Pulmonary lymph node (tissue), 1 donor: ENCODE measurements around the genes FFAR2 and U2AF1L4.

GRCh38 chr19:35037946-35038575 is 3.5 kb upstream of the HPN start:
- PRO-cap, result unidirectional peak, plus-strand start at chr19:35038173

DNA sequence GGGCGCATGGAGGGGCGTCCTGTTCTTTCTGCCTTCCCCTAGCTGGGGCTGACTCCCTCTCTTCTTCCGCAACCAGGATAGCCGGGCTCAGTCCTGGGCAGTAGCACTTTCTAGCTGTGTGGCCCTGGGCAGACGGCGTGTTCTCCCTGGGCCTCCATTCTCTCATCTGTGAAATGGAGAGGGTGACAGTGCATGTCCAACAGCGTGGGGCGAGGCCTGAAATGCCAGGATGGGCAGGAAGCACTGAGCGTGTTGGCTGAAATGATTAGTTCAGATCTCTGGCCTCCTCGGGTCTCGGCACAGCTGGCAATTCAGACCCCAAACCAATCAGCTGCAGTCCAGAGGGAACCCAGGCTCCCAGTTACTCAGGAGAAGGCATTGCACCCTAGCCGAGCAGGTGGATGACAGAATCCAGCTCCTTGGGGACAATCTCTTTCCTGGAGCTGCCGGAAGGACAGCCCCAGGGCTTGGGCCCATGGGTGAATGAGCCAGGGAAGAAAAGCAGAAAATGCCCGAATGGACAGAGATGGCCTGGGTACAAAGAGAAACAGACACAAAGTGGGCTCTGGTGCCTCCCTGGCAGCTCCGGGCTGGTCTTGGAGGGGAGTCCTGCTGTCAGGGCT is 1.9 kb downstream of the HPN start:
- PRO-cap, result no peak

DNA sequence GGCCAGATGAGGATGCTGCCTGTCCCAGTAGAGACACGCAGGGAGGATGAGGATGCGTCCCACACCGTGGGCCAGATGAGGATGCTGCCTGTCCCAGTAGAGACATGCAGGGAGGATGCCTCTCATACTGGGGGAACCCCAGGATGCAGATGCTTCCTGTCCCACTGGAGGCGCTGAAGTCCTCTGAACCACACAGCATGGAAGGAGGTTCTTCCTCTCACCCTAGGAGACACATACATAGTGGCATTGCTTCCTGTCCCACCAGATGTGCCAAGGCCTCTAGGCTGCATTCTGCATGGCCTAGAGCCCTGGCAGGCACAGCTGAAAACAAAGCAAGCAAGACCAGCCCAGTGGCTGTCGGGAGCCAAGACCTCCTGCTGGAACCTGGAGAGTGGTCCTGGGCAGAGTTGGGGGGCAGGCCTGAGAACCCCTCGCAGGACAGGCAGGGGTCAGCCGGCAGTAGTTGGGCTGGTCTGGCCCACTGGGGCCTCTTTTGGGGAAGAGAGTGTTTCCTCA is 4.2 kb downstream of the HPN start:
- PRO-cap, result no peak

GRCh38 chr19:35047456-35047999 is 6.0 kb downstream of the HPN start:
- PRO-cap, result no peak

DNA sequence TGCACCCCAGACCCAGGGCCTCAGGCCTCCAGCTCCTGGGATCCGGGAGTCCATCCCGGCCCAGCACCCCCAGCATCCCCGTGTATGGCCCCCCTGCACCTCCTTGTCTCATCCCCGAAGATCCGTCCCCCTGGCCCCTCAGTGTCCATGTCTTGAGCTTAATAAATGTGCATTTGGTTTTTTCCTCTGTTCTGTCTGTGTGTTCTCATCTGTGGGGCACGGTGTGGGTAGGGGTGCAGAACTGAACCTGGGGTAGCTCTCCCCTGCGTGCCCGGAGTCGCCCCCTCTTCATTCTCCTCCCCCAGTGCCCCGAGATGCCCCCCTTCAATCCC is 455 bp upstream of the FXYD5 start:
- PRO-cap, result no peak

DNA sequence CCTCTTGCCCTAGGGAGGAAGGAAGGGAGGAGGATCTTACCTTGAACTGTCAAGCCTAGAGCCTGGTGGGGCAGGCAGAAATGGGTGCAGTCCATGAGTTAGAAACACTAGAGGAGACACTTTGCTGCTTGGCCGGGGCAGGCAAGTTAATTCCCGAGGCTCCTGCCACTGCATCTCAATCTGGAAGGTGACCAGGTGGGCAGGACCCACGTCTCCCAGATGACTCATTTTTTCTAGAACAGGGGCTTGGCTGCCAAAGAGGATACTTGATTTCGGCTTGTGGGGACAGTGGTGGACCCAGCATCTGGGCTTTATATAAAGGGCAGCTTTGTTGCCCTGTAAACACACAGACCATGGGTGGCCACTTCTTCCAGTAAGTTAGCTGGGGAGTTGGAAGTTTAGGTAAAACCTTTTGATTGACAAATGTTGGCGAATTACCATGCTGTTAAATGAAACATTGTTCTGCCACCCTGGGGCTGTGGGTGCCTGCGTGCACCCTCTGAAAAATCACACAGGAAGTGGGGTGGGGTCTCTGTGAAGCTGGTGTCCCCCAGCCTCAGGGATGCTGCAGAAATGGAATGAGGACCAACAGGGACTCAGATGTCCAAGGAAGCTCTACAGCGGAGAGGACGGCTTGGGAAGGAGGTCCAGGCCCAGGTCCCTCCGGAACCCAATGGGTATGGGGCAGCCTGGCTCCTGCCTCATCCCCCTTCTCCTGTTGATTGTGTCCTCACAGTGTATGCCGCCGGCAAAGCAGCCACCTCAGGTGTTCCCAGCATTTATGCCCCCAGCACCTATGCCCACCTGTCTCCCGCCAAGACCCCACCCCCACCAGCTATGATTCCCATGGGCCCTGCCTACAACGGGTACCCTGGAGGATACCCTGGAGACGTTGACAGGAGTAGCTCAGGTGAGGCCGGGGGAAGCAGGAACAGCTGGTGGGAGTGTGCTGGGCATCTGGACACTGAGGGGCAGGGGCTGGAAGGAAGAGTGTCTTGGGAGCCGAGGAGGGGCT is 2.8 kb upstream of the USF2 start:
- PRO-cap, result no peak

GRCh38 chr19:35270962-35271373 is 2.2 kb downstream of the USF2 start:
- PRO-cap, result no peak

- PRO-cap, result no peak
These were observed 9.0 kb downstream of the CD22 start for GRCh38 chr19:35337641-35338744.

DNA sequence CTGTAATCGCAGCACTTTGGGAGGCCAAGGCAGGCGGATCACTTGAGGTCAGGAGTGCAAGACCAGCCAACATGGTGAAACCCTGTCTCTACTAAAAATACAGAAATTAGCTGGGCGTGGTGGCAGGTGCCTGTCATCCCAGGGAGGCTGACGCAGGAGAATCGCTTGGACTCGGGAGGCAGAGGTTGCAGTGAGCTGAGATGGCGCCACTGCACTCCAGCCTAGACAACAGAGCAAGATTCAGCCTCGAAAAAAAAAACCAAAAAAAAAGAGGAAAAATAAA is 453 bp upstream of the FFAR2 start:
- PRO-cap, result no peak

- PRO-cap, result no peak
These were observed at the start of gene FFAR2 for GRCh38 chr19:35447989-35449008. FFAR2 (plus strand) TSS chr19:35448257.

DNA sequence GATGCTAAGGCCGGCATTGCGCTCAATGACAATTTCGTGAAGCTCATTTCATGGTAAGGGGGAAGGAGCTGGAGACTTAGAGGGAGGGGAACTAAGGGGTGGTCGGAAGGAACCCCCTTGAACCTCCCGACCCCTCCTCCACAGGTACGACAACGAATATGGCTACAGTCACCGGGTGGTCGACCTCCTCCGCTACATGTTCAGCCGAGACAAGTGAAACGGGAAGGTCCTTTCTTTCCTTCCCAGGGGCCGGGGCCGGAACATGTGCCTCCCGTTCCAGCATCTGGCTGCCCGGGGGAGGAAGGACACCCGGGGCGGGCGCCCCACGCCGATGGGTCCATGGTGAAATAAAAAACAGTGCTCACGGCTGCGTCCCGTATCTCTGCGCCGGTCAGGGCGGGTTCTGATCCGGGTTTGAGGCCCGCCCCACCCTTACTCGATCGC is 450 bp upstream of the TMEM147 start:
- PRO-cap, result no peak

GRCh38 chr19:35552861-35553501 is 7.6 kb downstream of the TMEM147 start:
- PRO-cap, result no peak

GRCh38 chr19:35731274-35731724 is 11.0 kb downstream of the IGFLR1 start:
- PRO-cap, result no peak

GRCh38 chr19:35744161-35745181 is 747 bp downstream of the U2AF1L4 start:
- PRO-cap, result unidirectional peak, minus-strand start at chr19:35744658; bidirectional peak, plus-strand start at chr19:35745070, minus-strand start at chr19:35744929

- PRO-cap, result bidirectional peak, plus-strand start at chr19:35745677, minus-strand start at chr19:35745349
These were observed at the start of gene U2AF1L4 for GRCh38 chr19:35745182-35745748. U2AF1L4 (minus strand) TSS chr19:35745418.

- PRO-cap, result no peak
These were observed 6.9 kb upstream of the ARHGAP33 start for GRCh38 chr19:35768291-35769027.

DNA sequence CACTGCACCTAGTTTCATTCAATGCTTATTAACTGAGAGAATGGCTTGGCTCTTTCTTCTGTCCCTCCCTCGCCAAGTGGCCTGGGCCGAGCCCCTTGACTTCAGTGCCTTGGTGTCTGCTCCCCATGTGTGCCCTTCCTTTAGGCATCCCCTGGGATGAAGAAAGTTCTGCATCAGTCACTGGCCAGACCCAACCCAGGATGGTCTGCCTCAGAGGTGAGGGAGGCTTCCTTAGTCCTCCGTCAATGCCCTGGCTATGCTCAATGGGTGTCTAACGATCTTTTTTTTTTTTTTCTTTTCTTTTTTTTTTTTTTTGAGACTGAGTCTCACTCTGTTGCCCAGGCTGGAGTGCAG is 13.7 kb downstream of the PRODH2 start:
- PRO-cap, result no peak

GRCh38 chr19:35881947-35882897 is 13.8 kb downstream of the APLP1 start:
- PRO-cap, result no peak

- PRO-cap, result bidirectional peak, plus-strand start at chr19:35909738, minus-strand start at chr19:35909367
These were observed 1.2 kb upstream of the TYROBP start for GRCh38 chr19:35909091-35909925.

DNA sequence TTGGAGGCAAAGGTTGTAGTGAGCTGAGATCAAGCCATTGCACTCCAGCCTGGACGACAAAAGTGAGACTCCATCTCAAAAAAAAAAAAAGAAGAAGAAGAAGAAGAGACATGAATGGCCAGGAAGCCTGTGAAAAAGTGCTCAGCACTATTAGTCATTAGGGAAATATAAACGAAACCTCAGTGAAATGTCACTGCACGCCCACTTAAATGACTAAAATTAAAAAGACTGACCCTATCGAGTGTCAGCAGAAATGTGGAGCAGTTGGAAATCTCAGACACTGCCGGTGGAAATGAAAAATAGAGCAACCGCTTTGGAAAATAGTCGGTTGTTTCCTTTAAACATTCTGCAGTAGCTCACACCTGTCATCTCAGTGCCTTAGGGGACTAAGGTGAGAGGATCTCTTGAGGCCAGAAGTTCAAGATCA is 5.5 kb upstream of the TYROBP start:
- PRO-cap, result unidirectional peak, plus-strand start at position 250 of the sequence